Fibroblast of the aortic adventitia (primary cell): ENCODE measurements around the genes FAM47C, LANCL3, XK and H2AP.

DNA sequence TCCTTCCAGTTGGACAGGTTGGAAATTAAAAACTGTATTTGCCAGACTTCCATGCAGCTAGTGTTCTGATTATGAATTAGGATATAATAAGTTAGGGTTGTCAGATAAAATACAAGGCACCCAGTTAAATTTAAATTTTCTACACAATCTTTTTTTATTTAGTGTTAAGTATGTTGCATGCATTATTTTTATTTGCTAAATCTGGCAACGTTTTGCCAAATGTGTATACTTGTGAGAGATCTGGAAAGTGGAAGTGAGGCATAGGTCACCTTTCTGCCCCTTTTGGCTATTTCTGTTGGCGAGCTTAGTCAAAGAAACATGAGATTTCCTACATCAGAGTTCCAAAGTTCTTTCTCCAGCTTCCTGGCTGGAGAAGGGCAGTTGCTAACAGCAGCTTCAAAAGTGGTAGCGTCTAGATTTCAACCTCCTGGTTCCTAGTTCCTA lies 455.5 kb upstream of the FTHL17 start:
- CAGE, long polyA plus RNA, result no peak

GRCh38 chrX:33726183-33726628 lies 405.9 kb downstream of the FAM47A start:
- CAGE, long polyA plus RNA, result no peak

DNA sequence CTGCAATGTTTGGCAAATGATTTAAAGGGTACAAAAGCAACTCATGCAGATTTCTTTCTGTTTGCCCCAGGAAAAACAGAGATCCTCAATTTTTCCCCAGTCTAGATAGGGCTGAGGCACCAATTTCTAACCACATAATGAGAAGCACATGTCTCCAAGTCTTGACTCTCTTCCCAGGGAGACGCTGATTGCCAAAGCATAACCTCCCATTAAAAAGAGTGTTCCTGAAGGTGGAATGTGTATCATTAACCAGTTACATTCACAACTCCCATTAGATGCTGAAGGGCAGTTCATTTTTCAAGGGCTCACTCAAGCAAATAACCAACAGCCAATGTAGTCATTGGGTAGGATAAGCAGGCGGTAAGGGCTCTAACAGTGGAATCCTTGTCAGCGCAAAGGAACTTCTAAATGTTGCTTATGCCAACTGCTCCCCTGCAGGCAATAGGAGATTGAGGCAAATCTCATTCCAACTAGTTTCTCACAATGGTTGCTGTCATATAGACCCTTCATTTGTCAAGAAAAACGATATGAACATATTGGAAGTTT lies 27.5 kb downstream of the TMEM47 start:
- CAGE, long polyA plus RNA, result no peak

- CAGE, long polyA plus RNA, result no peak
These were observed 50.8 kb upstream of the FAM47C start for GRCh38 chrX:36957360-36957859.

DNA sequence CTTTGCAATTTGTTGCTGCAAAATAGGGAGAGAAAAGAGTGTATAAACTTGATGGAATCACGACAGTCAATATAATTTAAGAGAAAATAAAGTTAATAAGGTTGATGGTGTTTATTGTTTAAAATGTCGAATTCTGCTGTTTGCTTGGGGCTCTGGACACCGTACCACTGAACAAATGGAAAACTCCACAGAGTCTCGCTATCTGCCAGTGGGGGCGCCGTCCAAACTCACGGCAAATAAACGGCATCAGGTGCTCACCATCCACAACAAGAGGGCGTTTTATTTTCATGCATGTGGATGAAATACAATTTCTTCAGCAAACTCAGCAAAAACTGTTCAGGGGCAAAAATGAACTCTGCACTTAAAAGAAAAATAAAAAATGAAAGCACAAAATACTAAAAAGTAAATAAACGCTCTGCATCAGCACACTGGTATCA lies 46.6 kb upstream of the FAM47C start:
- CAGE, long polyA plus RNA, result no peak

DNA sequence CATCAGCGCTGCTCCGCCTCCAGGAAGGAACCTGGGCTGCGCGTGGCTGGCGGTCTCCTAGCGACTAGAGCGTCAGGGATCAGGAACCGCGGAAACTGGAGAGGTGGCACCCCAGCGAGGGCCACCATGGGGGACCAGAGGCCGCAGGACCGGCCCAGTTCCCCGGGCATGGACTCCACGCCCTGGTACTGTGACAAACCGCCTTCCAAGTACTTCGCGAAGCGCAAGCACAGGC lies at the start of gene FAM47C:
TSS of gene FAM47C (plus strand) at position 82 of the 235 bp plus-strand sequence.
- CAGE, long polyA plus RNA, result no peak

DNA sequence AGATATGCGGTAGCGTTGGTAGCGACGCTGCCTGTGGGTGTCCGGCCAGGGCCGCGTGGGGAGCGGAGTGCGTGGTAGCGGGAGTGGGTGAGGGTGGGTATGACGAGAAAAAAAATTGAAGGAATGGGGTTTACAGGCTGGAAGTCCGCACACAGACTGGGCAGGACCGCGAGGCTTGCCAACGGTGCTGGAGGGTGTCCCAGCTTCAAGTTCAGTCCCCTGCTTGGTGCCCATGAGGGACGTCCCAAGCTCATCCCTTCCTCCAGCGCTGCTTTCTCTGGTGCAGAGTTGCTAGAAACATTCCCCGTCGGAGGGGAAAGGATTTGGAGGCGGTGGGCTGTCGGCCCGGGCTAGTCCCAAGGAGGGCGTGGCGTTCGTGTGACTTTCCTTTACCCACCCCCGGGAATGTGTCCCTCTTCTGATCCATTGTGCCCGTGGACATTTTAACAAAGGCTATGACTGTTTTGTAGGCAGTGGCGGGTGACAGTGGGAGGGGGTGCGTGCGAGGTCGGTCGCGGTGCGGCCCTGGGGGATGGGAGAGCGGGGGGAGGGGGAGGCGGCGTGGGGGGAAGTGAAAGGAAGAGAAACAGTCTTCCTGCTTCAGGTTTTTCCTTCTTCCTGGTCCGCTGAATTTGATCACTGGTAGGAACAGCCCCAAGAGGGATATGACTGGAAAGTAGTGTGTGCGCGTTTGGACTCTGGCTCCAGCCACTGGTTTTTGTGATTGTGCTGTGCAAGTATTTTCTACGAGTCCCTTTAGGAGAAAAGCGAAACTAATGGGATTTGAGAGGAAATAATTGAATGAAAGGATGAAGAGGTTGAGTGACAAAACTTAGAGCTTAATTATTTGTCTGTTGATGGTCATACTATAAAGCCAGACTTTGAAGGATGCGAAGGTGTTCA lies 598 bp downstream of the PRRG1 start:
- CAGE, long polyA plus RNA, result no peak

- CAGE, long polyA plus RNA, result no peak
These were observed at the start of gene LANCL3 for GRCh38 chrX:37571232-37571901. Gene LANCL3 (plus strand): TSS chrX:37571661.

DNA sequence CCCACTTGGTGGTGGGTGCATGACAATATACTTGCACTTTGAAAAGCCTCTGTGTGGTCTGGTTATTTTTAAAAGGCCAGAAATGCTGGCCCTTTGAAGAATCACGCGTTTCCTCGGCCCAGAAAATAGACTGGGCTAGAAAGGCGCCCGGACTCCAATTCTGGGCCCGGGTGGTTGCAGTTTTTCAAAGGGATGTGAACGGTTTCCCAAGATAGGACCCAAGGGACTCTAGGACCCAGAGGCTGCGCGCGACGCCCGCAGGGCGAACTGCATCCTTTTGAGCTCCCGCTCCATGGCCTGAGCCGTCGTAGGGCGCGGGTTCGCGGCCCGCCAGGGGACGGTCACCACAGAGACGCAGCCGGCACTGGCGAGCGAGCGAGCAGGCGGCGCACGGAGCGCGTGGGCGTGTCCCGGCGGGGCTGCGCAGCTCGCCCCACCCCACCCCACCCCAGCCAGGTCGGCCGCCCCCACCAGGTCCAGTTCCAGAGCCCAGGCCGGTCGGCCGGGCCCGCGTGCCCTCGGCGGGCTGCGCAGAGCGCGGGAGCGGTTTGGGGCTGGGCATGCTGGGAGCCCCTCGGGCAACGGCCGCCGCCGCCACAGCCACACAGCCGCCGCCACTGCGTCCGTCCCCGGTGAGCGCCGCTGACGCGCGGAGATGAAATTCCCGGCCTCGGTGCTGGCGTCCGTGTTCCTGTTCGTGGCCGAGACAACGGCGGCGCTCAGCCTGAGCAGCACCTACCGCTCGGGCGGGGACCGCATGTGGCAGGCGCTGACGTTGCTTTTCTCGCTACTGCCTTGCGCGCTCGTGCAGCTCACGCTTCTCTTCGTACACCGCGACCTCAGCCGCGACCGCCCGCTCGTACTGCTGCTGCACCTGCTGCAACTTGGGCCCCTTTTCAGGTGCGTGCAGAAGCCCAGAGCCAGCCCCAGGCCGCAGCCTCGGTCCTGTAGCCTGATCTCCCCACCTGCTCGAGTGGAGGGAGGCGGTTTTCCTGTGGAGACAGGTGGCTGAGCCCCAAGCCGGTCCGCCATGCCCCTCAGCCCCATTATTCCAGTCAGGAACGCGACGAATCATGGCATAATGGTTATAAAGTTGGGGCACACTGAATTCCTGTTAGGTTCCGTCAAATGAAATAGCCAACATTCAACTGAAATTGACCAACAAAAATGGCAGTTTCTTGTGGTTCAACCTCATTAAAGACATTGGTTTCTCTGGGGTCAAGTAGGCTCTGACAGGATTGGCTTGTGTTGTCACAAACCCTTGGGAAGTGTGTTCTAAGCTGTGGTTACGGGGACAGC lies at the start of gene XK:
TSS of gene XK (plus strand) at position 485 of the 1,299 bp plus-strand sequence.
- CAGE, long polyA plus RNA, result no peak

DNA sequence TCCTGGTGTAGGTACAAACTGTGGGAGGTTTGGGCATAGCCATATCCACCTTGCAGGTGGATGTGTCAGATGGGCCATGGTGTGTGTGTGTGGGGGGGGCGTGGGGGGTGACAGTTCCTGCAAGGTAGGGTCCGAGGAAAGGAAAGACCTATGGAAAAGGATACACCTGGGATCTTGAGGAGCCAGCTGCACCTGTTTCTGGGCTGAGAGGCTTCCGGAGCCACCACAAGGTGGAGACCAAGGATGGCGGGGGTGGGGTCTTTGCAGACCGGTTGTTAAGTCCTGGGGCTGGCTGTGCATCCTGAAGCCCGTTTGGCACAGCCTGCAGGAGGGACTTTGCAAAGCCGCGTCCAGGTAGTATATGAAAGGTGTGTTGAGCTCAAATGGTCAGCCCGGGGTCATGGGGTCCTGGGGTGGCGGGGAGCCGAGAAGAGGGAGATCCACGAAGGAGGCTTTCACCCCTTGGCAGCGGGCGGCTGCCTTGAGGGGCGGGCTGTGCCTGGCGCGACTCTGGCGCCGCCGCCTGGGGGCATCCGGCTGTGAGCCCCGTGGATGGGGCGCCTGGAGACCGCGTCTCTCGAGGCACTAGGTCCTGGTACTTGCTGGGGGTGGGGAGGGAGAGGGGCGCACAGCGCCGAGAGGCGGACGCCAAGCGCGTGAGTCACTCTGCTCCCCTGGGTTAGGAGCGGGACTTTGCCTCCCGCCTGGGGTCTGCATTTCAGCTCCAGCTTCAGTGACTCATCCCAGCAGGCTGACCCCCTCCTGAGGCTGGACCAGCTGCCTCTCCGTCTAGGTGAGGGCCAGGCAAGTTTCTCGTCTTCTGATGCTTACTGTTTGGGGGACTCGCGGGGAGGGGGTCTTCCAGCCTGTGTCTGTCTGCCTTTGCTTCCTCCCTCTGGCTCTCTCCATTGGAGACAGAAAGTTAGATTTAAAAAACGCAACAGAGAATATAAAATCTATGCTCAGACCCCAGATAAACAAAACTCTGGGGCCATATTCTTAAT lies 58.3 kb upstream of the DYNLT3 start:
- CAGE, long polyA plus RNA, result no peak

- CAGE, long polyA plus RNA, result no peak
These were observed at the start of gene H2AP for GRCh38 chrX:37990704-37990993. Gene H2AP (plus strand): TSS chrX:37990779.

- CAGE, long polyA plus RNA, result no peak
These were observed 721 bp downstream of the SRPX start for GRCh38 chrX:38219928-38220371.

DNA sequence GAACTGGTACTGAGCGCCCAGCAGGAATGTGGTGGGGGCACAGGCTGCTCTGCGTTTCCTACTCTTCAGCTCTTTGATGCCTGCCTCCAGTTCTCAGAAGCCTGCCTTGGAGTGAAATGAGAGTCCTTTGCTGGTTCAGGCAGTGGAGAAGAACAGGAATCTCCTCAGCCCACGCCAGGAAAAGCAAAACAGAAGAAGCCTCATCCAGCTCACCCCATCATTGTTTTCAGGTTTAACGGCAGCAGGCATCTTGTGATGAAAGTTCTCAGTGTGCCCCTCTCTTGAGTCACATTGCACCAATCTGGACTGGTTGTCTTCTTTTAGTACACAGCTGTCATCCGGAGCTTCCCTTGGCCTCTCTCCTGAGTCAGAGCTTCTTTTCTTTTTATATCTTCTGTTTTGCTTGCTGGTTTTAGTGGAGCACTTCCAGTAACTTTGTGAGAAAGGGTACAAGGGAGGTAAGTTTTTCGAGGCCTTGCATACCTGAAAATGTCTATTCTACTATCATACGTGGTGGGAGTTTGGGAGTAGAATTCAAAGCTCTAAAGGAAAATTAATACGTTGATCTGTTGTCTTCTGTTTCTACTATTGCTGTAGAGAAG lies 51.0 kb downstream of the TSPAN7 start:
- CAGE, long polyA plus RNA, result no peak

DNA sequence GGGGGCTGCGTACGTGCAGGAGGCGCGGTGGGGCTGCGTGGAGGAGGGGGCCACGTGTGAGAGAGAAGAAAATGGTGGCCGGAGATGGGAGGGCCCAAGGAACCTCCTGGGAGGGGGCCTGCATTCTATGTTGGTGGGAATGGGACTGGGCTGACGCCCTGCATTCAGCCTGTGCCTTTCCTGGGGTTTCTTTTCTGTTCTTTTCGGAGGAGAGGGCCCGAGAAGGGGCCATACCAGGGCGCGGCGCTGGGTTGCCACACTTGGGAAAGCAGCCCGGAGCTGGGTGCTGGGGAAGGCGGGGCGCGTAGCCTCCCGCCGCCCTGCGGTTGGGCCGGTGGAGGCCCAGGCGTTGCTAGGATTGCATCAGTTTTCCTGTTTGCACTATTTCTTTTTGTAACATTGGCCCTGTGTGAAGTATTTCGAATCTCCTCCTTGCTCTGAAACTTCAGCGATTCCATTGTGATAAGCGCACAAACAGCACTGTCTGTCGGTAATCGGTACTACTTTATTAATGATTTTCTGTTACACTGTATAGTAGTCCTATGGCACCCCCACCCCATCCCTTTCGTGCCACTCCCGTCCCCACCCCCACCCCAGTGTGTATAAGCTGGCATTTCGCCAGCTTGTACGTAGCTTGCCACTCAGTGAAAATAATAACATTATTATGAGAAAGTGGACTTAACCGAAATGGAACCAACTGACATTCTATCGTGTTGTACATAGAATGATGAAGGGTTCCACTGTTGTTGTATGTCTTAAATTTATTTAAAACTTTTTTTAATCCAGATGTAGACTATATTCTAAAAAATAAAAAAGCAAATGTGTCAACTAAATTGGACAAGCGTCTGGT lies 4.6 kb downstream of the MID1IP1 start:
- CAGE, long polyA plus RNA, result no peak

GRCh38 chrX:38987155-38987492 lies 185.9 kb downstream of the MID1IP1 start:
- CAGE, long polyA plus RNA, result no peak

DNA sequence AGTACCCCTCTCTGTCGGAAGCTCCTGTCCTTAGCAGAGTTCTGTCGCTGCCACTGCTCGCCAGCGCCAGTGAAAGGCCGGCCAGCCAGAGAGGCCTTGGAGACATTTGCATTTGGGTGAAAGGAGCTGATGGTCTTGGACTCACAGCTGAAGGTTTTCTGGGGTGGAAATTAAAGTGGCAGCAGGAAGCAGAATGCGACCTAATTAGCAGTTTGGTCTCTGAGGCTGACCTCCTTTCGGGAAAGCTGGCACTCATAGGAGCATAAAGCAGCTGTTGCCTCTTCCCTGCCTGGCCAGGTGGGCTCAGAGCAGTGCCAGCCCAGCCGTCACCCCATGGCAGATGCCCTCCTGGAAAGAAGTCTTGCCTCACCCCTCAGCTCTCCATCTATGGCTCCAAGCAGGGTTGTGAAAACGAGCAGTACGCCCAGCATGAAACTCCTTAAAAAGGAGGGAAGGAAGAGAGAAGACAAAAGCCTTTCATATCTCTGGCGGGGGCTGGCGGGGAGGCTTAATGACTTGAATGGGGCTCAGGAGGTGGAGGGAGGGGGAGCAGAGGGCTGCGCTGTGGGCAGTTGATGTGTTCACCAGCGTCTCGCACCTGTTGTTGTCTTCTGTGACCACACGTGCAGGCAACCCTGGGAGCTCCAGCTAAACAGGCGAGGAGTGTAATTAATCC lies 263.9 kb downstream of the MID1IP1 start:
- CAGE, long polyA plus RNA, result no peak

- CAGE, long polyA plus RNA, result no peak
These were observed 421.5 kb downstream of the MID1IP1 start for GRCh38 chrX:39222669-39223193.

DNA sequence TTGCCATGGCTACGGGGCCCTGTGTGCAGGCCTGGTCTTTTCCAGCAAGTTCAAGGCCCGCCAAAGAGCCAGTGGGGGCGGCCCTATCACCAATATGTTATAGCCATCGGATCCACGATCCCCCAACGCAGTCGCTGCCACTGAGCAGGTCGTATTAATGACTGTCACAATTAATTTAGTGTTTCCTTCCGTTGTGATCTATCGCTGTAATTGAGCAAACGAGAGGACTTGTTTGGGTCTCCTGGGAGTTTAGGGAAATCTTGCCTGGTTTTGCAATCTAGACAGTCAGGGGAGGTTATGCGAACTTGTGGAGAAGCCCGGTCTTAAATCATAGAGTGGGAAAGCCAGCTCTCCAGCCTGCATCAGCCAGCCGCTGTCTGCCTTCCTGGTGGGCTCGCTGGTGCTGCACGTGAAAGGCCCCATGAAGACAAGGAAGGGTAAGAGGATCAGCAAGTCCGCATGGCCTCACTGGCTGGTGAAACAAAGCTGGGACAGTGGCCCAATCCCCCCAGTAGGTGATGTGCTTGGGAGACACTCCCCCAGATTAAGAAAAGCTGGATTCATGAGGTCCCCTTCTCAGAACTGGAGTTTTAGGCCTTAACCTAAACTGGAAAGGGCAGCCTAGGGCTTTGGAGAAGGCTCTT lies 452.2 kb downstream of the BCOR start:
- CAGE, long polyA plus RNA, result no peak

GRCh38 chrX:39736084-39736662 lies 361.6 kb downstream of the BCOR start:
- CAGE, long polyA plus RNA, result no peak

GRCh38 chrX:39820749-39821924 lies 276.6 kb downstream of the BCOR start:
- CAGE, long polyA plus RNA, result no peak